ENCODE measurements around a stretch of chr5.

DNA sequence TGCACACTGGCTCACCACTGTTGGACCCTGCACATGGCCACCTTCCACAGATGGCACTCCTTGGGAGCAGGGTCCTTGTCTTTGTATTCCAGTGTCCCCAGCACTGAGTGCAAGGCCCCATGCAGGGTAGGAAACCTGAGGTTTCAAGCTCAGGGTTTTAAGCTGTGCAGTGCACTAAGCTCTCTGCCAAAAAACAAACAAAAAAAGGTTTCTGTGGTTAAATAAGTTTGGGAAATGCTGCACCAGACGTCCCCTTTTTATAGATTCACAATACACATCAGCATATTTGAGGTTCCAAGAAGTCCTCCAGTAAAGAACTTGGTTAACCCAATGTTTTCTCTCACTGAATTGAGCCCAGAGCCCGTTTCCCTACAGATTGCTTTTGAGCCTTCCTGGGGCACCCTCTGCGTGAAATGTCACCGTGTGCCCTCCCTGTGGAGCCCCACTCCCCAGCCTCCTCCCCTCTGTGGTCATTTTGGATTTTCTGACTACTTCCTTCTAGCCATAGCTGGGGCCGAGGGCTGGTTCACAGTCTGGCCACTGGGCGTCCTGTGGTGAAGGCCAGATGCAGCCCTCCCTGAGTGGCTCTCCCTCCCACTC lies 17.1 kb downstream of the DELE1 start:
- PRO-cap = no peak
CAGE:
- cytosol, long polyA plus RNA = no peak
- long polyA plus RNA = no peak
- nucleus, long polyA plus RNA = no peak

GRCh38 chr5:141958726-141959313 lies 818 bp upstream of the PCDH12 start:
- PRO-cap = no peak
CAGE:
- cytosol, long polyA plus RNA = no peak
- long polyA plus RNA = no peak
- nucleus, long polyA plus RNA = no peak

DNA sequence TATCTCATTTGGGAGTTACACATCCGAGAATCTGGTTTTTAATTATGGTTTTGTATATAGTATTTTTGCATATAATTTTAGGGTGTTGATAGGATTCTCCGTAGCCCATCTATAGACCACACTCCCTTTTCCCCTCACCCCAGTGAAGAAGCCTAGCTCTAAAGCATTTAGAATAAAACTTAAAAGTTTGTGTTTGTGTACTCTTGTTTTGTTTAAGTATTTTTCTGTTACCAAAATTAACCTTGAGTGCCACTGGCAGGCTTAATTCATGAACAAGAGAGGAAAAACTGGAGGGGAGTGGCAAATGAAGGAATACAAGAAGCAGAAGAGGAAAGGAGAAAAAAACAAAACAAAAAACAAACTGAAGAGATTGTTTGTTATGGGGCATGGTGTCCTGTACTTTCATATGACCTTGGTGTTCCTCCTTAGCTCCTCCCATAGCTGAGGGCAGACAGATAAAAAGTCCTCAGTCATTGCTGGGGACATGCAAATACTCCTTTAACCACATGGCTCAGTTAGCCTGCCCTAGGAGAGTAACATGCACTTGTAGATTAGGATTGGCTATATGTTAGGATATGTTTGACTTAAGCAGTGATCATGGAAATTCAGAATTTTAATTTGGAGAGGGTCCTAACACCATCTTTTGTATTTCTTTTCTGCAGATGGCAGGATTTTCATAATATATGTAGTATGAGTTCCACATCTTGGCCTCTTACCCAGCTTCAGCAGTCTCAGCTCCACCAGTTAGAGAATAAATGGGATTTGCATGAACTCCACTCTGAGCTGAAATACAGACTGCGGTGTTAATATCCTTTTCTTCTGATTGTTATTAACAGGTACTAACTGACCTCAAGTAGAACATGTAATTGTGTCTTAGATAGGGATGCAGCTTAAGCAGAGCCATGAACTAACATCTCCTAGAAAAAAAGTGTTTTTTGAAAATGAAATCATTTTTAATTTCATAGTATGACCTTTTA lies 1.4 kb downstream of the RNF14 start:
- PRO-cap = no peak
CAGE:
- cytosol, long polyA plus RNA = no peak
- long polyA plus RNA = no peak
- nucleus, long polyA plus RNA = no peak

DNA sequence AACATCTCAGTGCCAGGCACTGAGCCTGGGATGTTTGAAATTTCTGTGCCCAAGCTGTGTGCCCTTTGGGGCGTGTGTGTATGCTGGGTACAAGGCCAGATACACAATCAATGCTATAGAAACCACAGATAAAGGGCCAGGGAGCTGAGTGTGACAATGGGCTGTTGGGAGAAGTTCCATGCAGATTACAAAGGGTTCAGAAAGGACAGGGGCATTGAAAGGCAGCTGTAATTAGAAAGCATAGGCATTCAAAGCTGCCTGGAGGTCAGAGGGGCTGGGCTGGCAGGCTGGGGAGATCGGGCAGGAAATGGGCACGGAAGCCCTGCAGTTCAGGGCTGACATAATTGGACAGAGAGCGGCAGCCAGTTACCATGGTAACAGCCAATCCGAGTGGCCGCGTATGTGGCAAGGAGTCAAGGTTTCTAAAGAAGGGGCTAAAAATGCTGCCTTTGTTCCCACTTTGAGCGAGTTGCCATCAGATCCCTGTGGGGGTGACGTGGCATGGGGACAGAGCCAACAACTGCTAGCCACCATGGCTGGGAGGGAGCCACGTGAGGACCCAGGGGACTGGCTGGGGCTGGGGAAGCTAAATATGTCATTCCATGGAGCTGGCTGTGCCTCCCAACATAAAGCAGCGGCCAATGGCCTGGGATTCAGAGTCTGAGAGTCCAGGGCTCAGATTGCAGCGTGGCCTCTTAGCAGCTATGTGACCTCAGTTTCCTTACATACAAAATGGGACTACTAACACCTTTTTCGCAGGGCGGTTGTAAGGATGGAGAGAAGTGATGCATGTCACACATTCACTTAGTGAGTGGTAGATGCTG lies 44.7 kb upstream of the NDFIP1 start:
- PRO-cap = no peak
CAGE:
- cytosol, long polyA plus RNA = no peak
- long polyA plus RNA = no peak
- nucleus, long polyA plus RNA = no peak

DNA sequence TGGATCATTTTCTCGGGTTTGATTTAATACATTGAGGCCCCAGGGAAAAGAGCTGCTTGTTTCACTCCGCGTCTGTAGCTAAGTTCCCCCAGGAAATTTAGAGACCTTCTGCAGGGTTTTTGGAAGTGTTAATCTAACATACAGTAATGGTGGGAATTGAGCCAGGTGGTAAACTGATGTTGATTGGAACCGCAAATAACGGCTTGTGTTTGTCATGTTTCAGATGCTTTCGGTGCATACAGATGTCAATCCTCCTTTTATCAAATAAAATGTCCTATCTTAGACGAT lies 1.1 kb downstream of the NDFIP1 start:
- PRO-cap = no peak
CAGE:
- cytosol, long polyA plus RNA = no peak
- long polyA plus RNA = no peak
- nucleus, long polyA plus RNA = no peak

GRCh38 chr5:142114664-142115054 lies 6.1 kb downstream of the NDFIP1 start:
- PRO-cap = no peak
CAGE:
- cytosol, long polyA plus RNA = no peak
- long polyA plus RNA = no peak
- nucleus, long polyA plus RNA = no peak

- PRO-cap = no peak
CAGE:
- cytosol, long polyA plus RNA = no peak
- long polyA plus RNA = no peak
- nucleus, long polyA plus RNA = no peak
Measured at GRCh38 chr5:142166328-142166936, 57.9 kb downstream of the NDFIP1 start.

- PRO-cap = no peak
CAGE:
- cytosol, long polyA plus RNA = no peak
- long polyA plus RNA = no peak
- nucleus, long polyA plus RNA = no peak
Measured at GRCh38 chr5:142192717-142193289, 84.2 kb downstream of the NDFIP1 start.

DNA sequence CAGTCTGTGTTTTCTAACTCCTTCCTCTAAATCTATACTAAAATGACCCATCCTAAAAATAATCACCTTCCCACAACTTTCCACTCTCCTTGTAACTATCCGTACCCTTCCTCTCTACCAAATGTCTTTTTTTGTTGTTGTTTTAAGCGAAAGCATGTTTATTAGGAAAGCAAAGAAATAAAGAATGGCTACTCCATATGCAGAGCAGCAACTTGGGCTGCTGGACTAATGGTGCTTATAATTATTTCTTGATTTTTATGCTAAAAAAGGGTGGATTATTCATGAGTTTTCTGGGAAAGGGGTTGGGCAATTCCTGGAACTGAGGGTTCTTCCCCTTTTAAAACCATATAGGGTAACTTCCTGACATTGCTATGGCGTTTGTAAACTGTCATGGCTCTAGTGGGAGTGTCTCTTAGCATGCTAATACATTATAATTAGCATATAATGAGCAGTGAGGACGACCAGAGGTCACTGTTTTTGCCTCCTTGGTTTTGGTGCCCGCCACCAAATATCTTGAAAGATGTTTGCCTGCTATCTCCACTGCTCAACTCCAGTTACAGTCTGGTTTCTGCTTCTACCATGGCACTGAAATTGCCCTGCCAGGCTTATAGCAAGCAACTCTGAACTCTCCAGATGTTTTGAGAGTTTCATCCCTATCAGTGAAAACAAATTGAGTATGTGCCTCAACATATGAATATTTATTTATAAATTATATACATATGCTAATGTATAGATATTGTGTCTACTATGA lies 121.9 kb upstream of the SPRY4 start:
- PRO-cap = no peak
CAGE:
- cytosol, long polyA plus RNA = no peak
- long polyA plus RNA = no peak
- nucleus, long polyA plus RNA = no peak

DNA sequence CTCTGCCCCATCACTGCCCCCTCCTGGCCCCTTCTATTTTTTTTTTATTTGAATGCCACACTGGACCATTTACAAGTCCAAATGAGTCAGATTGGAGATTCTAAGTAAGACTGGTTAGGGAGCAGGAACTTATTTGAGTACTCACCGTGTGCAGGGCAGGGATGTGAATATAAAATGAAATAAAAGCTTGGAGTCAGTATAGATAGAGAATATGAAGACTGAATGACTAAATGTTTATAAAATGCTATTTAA lies 137.0 kb downstream of the FGF1 start:
- PRO-cap = no peak
CAGE:
- cytosol, long polyA plus RNA = no peak
- long polyA plus RNA = no peak
- nucleus, long polyA plus RNA = no peak

DNA sequence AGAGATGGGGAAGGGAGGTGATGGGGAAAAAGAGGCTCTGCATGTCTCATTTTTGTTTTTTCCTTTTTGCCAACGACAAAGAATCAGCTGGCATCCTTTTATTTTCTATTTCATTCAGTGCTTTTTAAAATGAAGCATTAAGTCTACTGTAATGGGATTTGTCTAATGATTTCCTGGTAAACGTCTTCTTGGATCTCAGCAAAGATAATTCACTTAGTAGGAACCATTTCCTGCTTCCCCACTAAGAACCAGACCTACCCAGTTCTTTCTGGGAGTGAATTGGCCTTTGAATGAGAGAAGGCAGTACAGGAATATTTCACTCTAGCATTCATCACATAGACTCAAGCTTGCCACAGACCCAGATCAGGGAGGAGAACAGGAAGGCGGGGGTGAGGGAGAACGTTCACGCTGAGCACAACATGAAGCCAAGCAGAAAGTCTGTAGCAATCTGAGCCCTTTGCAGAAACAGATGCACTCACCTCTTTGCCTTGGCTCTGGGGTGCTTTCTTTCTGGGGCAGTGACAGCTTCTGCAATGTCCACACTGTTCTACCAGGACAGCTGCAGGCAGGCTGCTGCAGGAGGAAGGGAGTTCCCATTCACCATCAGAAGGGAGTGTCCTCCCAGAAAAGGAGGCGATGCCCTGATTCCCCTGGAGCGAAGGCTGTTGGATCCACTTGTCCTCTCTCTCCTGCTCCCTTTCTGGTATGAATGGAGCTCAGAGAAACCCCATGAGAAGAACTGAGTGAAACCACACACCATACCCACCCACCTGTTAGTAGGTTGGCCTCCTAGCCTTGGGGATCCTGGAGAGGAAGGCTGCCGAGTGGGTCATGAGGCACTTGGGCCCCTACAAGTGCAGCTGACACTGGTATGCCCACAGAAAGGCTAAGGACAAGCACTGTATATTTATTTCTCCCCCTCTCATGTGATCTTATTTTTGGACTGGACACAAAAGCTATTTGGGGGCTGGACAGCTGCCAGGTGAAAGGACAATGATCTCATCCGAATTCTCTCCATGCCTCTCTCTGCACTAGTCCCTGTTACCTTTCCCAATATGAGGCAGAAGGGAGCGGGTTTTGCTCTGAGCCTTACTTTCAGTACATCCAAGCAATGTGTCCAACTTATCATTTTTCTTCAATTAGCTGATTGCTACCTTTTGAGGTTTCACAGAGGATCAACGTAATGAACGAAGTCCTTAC lies 11.7 kb upstream of the FGF1 start:
- PRO-cap = no peak
CAGE:
- cytosol, long polyA plus RNA = no peak
- long polyA plus RNA = no peak
- nucleus, long polyA plus RNA = no peak

DNA sequence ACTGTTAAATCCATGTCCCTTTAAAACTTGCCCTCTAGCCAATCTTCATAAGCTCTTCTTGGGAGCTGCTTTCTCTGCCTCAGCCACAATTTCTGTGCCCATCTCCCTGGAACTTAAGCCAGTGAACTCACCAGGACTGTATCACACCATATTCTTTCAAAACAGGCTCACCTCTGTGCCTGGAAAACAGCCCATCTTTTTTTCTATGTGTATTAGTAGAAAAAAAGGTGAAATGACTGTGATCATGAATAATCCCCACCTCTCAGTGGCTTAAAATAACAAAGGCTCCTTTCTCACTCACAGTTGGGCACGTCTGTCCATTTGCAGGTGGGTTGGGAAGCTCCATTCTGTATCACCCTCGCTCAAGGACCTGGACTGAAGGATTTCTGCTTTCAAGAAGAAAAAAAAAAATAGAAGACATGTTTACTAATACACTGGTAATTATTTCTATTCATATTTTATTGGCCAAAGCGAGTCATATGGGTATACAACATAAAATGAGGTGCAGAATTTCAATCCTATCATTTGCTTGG lies 17.2 kb upstream of the FGF1 start:
- PRO-cap = no peak
CAGE:
- cytosol, long polyA plus RNA = no peak
- long polyA plus RNA = no peak
- nucleus, long polyA plus RNA = no peak

DNA sequence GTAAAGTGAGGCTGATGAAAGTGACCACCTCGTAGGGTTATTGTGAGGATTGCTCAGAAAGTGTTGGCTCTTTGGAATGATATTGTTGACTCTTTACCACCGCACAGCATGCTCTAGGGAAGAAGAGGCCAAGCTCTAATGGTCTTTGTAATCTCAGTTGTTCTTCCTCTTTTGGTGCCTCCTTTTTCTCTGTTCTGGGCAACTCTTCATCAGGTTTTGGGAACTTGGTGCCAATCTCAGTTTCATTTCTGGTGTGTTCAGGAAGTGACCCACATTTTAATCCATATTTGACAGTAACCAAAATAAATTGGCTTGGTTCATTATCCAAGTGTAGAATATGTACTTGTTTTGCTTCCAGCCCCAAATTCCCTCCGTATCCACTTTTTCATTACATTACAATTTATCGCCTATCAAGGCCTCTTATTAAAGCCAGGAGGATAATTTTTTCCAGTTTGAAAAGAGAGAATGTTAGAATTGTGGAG lies 25.1 kb downstream of the ARHGAP26 start:
- PRO-cap = no peak
CAGE:
- cytosol, long polyA plus RNA = no peak
- long polyA plus RNA = no peak
- nucleus, long polyA plus RNA = no peak

DNA sequence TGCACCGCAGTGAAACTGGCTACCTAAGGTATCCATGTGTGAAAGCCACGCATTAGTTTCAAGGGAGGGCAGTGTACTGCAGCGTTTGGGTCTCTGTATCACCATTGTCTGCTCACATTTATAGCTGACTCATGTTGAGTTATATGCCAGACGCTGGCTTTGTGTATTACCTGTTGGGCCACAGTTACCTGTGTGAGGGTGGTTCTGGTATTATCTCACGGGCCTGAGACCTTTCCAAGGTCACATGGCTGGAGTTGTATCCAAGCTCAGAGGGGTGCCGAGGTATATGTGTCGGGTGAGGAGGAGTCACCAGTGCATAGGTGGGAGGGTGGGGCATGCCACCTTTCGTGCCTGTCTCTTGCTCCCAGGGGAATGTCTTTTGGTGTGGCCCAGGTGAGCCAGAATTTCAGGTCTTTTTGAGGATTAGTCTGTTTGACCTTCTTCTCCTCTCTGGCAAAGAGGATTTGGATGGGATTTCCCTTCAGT lies 75.9 kb downstream of the ARHGAP26 start:
- PRO-cap = no peak
CAGE:
- cytosol, long polyA plus RNA = no peak
- long polyA plus RNA = no peak
- nucleus, long polyA plus RNA = no peak

DNA sequence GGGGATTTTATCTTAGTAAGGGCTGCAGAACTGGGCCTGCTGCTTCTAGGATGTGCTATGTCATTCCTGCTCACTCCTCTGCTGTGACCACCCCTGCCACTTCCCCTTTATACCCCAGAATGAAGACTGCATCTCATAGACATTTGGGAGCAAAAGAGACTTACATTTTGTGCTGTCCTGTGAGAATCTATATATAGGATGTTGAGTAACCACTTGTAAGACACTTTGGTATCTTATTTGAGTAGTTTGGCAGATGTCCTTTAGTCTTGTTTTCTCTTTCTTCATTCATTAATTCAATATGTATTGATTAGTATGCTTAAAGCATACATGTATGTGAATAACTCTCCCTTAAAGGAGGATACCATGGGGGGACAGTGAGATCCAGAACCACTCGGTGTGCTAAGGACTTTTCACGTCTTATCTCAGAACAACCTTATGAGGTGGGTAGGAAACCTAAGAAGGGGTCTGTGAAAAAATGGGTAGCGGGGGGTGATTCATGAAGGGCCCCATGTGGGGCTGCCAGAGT lies 76.4 kb downstream of the ARHGAP26 start:
- PRO-cap = no peak
CAGE:
- cytosol, long polyA plus RNA = no peak
- long polyA plus RNA = no peak
- nucleus, long polyA plus RNA = no peak

GRCh38 chr5:142912917-142913726 lies 142.9 kb downstream of the ARHGAP26 start:
- PRO-cap = no peak
CAGE:
- cytosol, long polyA plus RNA = no peak
- long polyA plus RNA = no peak
- nucleus, long polyA plus RNA = no peak

GRCh38 chr5:143040274-143040923 lies 270.2 kb downstream of the ARHGAP26 start:
- PRO-cap = no peak
CAGE:
- cytosol, long polyA plus RNA = no peak
- long polyA plus RNA = no peak
- nucleus, long polyA plus RNA = no peak

GRCh38 chr5:143133660-143134216 lies 269.7 kb downstream of the NR3C1 start:
- PRO-cap = no peak
CAGE:
- cytosol, long polyA plus RNA = no peak
- long polyA plus RNA = no peak
- nucleus, long polyA plus RNA = no peak

- PRO-cap = no peak
CAGE:
- cytosol, long polyA plus RNA = no peak
- long polyA plus RNA = no peak
- nucleus, long polyA plus RNA = no peak
Measured at GRCh38 chr5:143150171-143150746, 253.2 kb downstream of the NR3C1 start.

DNA sequence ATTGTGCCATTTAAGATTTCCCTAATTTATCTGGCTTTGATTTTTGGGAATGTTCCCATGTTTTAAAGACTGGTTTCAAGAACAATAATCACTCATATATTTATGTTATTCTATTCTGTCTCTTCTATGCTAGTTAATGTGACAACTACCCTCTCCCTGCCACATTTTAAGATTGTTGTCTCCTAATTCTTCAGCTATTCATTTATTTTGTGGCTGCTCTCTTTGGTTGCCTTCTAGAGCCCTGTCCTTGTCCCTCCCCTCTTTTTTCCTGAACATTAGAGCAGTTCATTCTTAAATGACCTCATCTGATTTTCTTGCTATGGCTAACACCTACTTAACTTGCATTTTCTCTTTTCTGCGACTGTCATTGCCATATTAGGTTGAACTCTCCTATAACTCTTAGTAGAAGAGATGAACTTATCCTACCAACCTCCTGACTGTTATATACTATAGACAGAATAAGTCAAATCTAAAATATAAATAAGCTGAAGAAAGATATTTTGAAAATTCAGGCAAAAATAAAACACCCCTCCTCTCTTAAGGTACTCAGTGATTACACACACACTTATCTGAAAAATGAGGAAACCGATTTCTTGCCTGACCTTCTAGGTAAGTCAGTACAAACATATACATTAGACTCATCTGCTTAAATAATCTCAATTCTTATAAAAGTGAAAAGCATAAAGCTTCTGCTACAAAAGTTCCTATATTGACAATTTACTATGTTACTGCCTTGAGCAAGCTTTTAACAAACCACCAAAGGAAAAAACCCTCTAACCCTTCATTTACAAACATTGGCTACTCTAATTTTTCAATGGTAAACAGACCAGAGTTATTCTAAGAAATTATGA lies 15.9 kb downstream of the NR3C1 start:
- PRO-cap = no peak
CAGE:
- cytosol, long polyA plus RNA = no peak
- long polyA plus RNA = no peak
- nucleus, long polyA plus RNA = no peak